ENCODE measurements around the gene SNN.

DNA sequence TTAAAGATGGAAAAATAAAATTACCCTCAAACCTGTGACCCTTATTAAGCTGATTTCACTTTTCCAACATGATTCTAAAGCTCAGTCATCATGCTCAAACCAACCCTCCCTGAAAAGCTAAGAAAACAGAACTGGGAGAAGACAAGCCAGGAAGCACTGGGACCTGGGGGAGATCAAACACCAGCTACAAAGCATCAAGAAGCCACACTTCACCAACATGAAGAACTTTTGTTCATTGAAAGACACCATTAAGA lies 29.2 kb downstream of the ENSG00000188897 start:
- PRO-cap: no peak
- CAGE, long polyA plus RNA: no peak

- PRO-cap: no peak
- CAGE, long polyA plus RNA: no peak
These were observed 25.3 kb downstream of the LITAF start for GRCh38 chr16:11561457-11561795.

DNA sequence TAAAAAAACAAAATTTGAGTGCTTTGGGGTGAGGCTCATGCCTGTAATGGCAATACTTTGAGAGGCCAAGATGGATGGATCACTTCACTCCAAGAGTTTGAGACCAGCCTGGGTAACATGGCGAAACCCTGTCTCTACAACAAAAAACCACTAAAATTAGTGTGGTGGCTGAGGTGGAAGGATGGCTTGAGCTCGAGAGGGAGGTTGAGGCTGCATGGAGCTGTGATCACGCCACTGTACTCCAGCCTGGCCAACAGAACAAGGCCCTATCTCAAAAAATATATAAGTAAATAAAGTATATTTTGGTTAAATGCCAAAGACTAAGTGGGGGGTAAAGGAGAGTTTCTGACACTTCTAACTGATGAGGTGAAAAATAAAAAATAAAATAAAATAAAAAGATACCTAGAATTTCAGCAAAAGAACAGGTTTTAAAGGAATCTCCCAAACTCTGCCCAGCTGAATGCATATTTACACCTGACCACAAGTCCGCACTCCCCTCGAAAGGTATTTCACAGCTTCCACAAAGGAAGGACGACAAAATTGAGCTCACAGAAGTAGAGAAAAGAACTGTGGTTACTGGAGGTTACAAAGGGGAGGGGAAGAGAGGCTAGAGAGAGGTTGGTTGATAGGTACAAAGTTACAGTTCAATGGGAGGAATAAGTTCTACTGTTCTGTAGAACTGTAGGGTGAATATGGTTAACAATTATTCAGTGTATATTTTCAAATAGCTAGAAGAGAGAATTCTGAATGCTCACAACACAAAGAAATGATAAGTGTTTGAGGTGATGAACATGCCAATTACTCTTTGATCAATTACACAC lies 5.2 kb downstream of the LITAF start:
- PRO-cap: no peak
- CAGE, long polyA plus RNA: no peak

GRCh38 chr16:11586454-11586705 lies 339 bp downstream of the LITAF start:
- PRO-cap: bidirectional peak, plus-strand start at chr16:11586554, minus-strand start at chr16:11586406
- CAGE, long polyA plus RNA: no peak

GRCh38 chr16:11612046-11613067 lies 25.6 kb upstream of the LITAF start:
- PRO-cap: no peak
- CAGE, long polyA plus RNA: no peak

GRCh38 chr16:11621829-11622932 lies 35.5 kb upstream of the LITAF start:
- PRO-cap: no peak
- CAGE, long polyA plus RNA: no peak

- PRO-cap: bidirectional peak, plus-strand start at chr16:11668455, minus-strand start at chr16:11668304
- CAGE, long polyA plus RNA: no peak
These were observed at the start of gene SNN for GRCh38 chr16:11667776-11668584. Gene SNN, plus strand, starts transcription at chr16:11668455.

DNA sequence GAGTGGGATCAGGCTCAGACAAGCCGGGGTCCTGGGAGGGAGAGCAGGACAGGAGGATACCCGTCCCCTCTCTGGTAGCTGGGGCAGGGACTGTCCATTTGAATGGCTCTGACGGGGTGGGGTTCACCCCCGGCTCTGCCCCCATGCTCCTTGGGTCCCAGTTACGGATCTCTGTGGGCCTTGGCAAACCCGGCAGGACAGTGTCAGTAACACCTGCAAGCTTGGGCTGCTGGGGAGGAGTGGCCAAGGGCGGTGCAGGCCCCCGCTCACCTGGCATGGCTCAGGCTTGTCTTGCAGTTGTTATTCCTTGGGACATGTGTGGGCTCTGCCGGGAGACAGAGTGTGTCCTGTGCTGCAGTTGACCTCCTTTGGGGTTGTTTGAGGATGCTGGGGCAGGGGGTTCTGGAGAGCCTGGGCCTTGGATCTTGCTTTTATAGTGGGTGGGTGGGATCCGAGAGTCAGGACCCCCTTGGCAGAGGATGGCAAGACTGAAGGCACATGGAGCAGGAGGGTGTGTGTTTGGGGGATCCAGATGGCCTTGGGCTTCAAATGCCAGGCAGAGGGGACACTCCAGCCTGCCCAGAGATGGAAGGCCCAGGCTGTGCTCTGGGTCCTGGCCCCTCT lies 2.7 kb downstream of the SNN start:
- PRO-cap: no peak
- CAGE, long polyA plus RNA: no peak

- PRO-cap: no peak
- CAGE, long polyA plus RNA: start-site peak on the minus strand at chr16:11676488-11676699, 7 and 12 reads in 2 replicates
These were observed 8.3 kb downstream of the SNN start for GRCh38 chr16:11676458-11677102.

DNA sequence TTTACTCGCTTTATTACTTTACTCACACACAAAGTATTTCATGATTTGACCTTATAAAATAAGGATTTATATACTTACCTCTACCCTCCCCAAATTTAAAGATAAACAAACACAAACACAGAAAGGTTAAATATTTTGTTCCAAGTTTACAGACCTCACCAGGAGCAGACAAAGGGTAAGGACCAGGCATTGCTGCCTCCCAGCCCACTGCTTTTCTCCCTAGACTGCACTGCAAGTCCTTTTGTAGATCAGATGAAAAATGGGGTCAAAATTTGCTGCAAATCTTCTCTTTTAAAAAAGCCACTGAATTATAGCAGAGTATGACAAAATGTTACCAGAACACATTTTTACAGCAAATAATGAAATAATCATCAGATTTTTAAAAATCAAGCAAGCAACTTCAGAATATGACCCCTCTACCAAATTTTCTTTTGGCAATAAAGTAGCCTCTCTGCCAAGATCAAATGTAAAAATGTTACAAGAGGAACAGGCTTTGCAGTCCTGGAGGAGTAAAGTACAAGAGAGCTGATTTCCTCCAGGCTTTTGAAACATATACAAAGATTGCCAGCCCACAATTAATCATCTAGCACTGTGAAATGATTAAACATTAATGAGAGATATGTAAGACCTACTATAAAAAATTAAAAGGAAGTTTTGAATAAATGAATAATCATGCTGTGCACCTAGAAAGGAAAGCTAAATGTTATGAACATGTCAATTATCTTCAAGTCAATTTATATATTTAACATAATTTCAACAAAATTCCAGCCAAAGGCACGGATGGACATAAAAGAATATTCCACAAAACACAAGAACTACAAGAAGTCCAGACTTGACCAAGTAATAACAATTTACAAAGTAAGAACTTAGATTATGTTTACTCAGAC lies 26.4 kb downstream of the TXNDC11 start:
- PRO-cap: no peak
- CAGE, long polyA plus RNA: no peak

DNA sequence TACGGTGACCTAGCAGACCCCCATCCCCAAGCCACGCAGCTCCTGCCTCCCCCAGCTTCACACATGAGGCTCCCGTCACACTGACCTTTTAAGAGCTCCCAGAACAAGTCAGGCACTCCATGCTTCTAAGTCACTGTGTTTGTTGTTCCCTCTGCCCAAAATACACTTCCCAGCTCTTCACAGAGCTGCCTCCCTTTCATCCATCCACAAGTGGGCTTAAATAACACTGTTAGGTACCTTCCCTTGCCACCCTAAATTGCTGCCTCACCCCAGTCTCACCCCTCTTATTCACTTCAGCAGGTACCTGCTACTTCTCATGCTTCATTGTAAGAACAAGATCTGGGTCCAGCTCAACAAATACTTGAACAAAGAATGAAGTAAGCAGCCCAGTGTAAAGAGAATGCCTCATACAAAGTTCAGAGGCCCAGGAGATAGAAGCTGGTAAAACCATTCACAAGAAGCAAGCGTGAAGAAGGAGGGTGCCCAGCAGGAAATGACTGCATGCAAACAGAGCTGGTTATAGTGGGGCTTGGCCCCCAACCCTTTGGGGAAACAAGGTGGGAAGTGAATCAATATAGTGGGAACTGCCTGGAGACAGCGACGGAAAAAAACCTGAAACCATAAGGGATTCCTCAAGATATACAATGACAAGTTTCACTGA lies 5.7 kb downstream of the ZC3H7A start:
- PRO-cap: no peak
- CAGE, long polyA plus RNA: no peak

DNA sequence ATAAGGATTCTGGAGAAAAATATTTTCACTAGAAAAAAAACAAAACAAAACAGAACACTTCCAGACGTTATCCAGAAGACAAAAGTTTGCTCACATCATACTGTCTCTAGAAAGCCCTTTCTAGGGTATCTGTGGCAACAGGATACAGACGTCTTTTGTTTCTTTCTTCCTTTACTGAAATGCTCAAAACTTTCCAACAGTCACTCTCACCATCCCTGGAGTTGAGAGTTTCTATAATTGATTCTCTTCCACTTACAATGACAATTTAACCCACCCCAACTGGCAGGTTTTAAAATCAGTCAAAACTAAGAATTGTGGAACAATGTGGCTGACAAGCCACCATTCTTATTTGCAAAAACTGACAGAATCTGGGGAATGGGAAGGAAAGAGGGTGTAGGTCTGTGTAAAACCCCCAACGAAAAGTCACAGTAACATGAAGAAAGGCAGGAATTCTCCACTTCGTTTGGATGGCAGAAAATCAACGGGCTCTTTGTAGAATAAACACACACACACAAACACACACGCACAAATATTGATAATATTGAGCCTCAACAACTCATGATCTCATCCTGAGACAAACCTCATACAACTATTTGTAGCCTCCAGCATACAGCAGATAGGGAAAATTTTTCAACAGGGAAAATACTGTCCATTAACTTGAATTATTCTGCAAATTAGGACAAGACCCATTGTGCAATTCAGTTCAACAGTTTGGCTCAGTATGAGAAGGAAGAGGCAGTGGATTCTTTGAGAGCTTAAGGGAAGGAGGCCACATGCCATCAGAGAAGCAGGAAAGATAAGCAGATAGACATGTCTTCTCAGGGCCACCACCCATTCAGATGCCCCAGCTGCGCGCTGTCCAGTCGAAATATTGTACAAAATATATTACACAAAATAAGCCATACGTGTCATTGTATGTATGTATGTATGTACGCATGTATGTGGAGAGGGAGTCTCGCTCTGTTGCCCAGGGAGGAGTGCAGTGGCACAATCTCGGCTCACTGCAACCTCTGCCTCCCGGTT lies 2.2 kb downstream of the ZC3H7A start:
- PRO-cap: no peak
- CAGE, long polyA plus RNA: no peak

- PRO-cap: no peak
- CAGE, long polyA plus RNA: no peak
These were observed 71.5 kb downstream of the SNX29 start for GRCh38 chr16:12047833-12048728.

- PRO-cap: no peak
- CAGE, long polyA plus RNA: no peak
These were observed 115.1 kb downstream of the SNX29 start for GRCh38 chr16:12091564-12092064.

DNA sequence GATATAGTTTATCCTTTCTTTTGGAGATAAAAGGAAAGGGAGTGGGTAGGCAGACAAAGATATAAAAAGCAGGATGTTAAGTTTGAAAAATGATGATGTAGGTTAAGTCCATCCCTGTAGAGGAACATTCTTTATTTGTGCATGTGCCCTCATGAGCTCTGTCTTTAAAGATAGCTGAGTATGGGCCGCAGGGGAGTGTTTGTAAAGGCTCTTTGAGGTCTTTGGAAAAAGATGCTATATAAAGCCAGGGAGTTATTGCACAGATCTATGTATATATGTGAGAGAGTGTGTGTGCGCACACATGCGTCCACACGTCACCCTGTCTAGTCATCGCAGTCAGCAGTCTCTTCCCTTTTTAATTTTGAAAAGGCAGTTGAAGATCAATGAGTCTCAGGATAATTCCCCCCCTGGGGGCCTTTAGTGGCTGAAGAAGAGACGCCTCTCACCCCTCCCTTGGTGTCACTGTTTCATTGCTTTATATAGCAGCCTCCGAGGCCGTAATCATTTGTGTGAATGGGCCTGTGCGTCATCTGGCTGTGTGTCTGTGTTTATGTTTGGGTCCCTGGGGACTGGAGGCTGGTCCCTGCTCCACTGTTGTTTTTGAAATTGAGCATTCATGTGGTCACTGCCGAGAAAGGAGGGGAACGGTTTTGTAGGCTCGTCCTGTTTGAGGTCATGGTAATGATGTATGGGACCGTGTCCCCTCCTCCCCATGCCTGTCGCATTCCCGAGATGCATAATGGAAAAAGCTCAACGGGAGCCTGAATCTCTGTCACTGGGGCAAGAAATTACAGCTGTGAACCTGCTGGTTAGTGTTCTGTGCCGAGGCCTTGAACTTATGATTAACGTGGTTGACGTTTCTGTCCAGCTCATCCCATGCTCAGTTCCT lies 143.8 kb downstream of the SNX29 start:
- PRO-cap: no peak
- CAGE, long polyA plus RNA: no peak

DNA sequence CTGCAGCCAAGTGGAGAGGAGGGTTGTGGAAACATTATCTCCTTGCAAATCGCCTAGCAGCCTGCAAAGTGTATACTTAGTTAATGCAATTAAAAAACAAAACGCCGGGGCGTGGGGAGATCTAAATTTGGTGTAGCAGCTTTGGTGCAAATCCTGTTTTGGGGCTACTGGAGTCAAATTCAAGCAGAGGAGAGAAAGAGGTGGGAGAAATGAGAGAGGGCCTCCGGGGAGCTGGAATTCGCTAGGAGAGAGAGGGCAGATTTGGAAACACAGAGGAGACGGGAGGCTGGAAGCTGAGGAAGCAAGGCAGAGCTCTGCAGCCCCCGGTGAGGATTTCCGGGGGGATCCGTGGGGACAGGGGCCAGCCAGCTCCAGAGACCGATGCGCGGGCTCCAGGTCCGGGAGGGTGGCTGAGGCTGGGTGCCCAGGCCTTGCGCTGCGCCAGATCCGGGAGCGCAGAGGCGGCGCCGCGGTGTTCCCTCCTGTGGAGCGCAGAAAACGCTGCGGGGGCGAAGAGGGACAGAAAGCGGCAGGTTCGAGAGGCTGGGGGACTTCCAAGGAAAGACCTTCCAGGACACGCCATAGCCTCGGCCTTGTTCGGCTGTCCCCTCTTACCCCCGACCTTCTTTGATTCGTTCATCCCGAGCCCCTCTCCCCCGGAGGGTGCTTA lies 924 bp upstream of the SHISA9 start:
- PRO-cap: no peak
- CAGE, long polyA plus RNA: no peak

- PRO-cap: no peak
- CAGE, long polyA plus RNA: no peak
These were observed 21.8 kb upstream of the ERCC4 start for GRCh38 chr16:13898023-13898696.

DNA sequence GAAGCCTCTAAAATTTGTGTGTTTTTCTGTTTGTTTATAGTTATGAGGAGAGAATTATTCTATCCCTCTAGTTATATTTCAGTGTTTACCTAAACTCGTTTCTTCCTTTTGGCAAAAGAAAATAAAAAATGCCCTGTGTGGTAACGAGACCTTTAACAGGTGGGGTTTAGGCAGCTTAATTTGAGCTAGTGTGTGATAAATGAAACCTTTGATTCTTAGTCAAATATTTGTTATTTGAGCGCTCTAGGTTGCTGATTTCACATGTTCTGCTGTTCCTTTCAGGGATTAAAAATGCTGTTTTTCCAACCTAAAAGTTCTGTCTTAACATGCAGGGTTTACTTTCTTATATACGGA lies 17.5 kb downstream of the ERCC4 start:
- PRO-cap: no peak
- CAGE, long polyA plus RNA: no peak

- PRO-cap: no peak
- CAGE, long polyA plus RNA: no peak
These were observed 75.3 kb downstream of the ERCC4 start for GRCh38 chr16:13995310-13995623.

GRCh38 chr16:14148433-14149032 lies 77.4 kb downstream of the MRTFB start:
- PRO-cap: no peak
- CAGE, long polyA plus RNA: no peak